Neural progenitor cell (in vitro differentiated cells): ENCODE measurements around the genes SMARCD3, NUB1 and CRYGN.

DNA sequence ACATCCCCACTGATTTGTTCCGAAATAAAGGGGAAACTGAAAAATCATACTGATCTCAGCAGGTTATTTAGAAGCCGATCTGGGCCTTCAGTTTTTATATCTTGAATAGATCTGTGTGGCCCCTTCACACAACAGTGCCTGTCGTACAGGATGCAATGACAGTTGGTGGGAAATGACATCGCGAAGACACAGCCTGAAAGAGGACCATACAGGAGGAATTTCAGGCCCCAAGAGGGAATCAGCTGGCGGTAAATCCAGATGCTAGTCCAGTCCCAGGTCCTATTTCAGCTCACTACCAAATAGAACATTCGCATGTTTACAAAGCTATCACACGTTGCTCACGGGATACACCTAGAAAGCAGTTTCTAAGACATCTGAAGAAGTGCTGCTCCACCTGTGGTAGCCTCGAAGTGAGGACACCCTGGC lies 2.1 kb upstream of the IQCA1L start:
- RAMPAGE, long total RNA, result no peak

- RAMPAGE, long total RNA, result no peak
Measured at GRCh38 chr7:151245960-151246438, 2.5 kb downstream of the SMARCD3 start.

GRCh38 chr7:151248494-151249014 lies at the start of gene SMARCD3:
Gene SMARCD3, minus strand, starts transcription at chr7:151248694.
- RAMPAGE, long total RNA, result no peak

GRCh38 chr7:151341324-151342336 lies at the start of gene NUB1:
Gene NUB1, plus strand, starts transcription at chr7:151341812.
- RAMPAGE, long total RNA, result start-site peak on the plus strand at chr7:151341710-151341846, 283 and 660 reads in 2 replicates

- RAMPAGE, long total RNA, result no peak
Measured at GRCh38 chr7:151355757-151356366, 14.2 kb downstream of the NUB1 start.

DNA sequence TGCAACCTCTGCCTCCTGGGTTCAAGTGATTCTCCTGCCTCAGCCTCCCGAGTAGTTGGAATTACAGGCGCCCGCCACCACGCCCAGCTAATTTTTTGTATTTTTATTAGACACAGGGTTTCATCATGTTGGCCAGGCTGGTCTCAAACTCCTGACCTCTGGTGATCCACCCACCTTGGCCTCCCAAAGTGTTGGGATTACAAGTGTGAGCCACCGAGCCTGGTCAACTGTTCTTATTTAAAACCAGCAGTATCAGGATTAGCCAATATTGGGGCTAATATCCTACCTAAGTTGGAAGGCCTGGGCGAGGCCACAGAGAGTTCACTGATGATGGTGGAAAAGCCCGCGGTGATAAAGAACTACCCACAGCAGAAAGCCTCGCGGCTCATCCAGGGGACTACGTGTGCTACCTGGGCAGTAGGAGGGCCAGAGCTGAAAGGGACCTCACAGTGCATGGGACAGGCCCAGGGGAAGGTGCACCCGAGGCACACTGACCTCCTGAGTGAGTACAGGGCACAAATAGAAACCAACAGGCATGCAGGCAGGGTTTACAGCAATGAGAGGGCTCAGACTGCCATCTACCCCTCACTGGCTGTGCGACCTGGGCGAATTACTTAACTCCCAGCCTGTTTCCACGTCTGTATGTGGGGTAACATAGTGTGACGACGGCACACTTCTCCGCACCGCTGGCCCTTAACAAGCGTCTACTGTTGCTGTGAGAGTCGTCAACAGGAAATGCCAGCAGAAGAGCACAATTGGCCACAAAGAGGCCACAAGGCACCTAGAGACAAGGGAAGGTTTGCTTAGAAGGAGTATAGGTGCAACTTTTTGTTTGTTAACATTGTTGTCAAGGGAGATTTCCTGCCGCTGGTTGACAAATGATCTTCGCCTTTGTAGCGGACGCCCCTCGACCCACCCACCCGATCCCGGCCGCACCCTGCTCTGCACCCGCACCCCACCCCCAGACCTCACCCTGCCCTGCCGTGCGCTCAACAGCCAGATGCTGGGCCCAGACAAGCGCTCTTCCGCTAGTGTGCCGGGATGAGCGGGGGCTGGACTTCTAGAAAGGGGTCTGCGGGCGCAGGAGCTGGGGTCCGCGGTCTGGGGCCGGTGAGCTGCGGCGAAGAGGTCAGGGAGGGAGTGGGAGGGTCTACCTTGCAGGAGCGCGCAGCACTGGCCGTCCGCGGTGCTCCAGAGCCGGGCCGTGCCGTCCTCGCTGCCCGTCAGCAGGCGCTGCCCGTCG lies 1.1 kb downstream of the WDR86 start:
- RAMPAGE, long total RNA, result no peak

- RAMPAGE, long total RNA, result no peak
Measured at GRCh38 chr7:151439803-151440725, at the start of gene CRYGN. Gene CRYGN, minus strand, starts transcription at chr7:151440141.

DNA sequence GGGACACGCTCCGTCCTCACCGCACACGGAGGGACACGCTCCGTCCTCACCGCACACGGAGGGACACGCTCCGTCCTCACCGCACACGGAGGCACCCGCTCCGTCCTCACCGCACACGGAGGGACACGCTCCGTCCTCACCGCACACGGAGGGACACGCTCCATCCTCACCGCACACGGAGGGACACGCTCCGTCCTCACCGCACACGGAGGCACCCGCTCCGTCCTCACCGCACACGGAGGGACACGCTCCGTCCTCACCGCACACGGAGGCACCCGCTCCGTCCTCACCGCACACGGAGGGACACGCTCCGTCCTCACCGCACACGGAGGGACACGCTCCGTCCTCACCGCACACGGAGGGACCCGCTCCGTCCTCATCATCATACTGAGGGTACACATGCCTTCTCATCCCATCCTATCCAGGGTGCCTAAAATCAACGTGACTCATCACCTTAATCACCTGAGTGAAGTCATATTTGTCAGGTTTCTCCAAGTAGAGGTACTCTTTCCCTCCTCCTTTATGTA lies 83.6 kb upstream of the RHEB start:
- RAMPAGE, long total RNA, result no peak

DNA sequence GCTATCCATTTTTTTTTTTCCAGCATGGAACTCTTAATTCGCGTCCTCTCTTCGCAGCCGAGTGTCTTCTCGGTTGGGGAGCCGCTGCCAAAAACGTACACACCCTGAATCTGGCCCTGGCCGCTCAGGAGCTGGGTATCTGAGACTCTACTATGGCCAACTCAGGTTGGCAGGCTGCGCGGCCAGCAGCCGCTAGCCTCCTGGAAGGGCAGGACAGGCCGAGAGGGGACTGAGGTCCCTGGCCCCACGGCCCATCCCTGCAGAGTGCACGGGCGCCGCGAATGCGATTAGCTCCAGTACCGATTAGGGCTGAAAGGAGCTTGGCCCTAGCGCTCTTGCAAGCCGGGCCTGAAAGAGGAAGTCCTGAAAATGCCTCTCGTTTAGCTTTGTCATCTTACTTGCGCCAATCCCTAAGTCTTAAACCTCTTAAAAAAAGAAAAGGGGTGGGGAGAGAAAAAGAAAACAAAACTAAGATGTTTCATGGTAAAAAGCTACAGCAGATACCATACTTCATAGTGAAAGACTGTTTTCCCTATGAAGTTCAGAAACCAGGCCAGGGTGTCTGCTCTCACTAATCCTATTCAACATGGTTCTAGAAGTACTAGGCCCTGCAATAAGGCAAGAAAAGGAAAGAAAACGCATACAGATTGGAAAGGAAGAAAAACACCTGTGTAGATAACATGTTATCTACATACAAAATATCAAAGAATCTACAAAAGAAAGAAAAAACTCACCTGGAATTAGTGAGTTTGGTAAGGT lies 113.3 kb upstream of the RHEB start:
- RAMPAGE, long total RNA, result no peak

- RAMPAGE, long total RNA, result no peak
Measured at GRCh38 chr7:151719405-151720778, 157.0 kb downstream of the PRKAG2 start.

GRCh38 chr7:151735896-151736950 lies 140.7 kb downstream of the PRKAG2 start:
- RAMPAGE, long total RNA, result no peak

- RAMPAGE, long total RNA, result no peak
Measured at GRCh38 chr7:151739884-151740275, 137.0 kb downstream of the PRKAG2 start.

- RAMPAGE, long total RNA, result no peak
Measured at GRCh38 chr7:151755120-151755322, 121.9 kb downstream of the PRKAG2 start.

GRCh38 chr7:151787050-151787464 lies 89.9 kb downstream of the PRKAG2 start:
- RAMPAGE, long total RNA, result no peak

DNA sequence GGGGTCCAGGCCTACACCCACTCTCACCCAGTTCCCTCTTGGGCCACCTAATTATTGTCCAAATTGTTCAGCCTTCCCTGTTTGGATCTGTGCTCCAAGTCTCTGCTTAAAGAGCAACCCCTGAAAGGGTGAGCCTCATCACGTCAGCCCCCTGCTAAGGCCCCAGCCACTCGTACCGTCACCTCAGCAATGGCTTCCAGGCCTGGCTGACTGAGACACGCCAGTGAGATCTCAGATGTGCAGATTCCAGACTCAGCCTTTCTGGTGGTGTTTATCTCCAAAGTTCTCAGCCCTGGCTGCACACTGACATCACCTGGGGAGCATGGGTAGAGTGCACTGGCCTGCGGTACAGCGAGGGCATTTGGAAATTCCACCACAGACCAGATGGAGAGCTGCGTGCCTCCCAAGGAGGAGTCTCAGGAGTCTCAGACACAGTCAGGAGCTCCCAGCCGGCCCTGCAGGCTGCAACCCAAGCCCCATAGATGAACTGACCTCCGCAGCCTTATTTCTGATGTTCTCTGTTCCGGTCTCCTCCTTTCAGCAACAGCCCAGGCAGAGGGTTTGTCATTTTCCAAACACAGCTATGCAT lies 87.4 kb downstream of the PRKAG2 start:
- RAMPAGE, long total RNA, result no peak

DNA sequence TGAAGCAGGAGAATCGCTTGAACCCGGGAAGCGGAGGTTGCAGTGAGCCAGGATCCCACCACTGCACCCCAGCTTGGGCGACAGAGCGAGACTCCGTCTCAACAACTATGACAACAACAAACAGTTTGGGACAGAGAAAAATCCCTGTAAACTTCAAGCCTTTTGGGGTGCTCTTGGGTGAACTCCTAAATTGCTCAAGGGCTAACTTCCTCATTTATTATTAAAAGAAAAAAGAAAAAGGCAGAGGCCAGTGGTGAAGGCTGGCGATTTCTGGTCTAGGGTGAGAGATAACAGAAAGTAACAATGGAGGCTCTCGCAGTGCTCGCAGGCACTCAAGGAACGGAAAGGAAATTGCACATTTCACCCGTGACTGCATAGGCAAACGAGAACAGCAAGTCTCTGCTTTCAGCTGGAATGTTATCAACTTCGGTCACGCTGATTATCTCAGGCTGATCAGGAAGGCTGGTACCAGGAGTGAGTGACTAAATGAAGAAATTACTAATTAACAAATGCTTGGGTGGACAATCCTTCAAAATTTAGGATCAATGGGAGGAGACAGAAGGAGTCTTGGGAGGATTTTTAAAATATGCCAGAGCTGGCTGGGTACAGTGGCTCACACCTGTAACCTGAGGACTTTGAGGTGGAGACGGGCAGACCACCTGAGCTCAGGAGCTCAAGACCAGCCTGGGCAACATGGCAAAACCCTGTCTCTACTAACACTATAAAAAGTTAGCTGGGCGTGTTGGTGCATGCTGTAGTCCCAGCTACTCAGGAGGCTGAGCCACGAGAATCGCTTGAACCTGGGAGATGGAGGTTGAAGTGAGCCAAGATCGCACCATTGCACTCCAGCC lies 70.6 kb downstream of the PRKAG2 start:
- RAMPAGE, long total RNA, result no peak

DNA sequence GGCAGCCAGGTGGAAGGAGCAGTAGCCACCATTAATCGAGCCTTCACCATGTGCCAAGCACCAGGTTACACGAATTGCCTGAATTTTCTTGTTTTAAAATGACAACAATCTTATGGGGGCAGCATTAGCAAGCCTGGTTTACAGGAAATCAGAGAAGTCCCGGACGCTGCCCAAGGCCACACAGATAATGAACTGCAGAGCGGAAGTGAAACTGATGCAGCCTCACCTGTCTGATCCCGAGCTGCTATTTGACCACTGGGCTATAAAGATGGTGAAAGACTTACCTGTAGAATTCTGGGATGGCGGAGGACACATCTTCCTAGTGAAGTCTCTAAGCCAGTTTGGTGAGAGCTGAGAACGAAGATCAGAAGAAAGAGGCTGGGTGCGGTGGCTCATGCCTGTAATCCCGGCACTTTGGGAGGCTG lies 21.7 kb upstream of the GALNTL5 start:
- RAMPAGE, long total RNA, result no peak

DNA sequence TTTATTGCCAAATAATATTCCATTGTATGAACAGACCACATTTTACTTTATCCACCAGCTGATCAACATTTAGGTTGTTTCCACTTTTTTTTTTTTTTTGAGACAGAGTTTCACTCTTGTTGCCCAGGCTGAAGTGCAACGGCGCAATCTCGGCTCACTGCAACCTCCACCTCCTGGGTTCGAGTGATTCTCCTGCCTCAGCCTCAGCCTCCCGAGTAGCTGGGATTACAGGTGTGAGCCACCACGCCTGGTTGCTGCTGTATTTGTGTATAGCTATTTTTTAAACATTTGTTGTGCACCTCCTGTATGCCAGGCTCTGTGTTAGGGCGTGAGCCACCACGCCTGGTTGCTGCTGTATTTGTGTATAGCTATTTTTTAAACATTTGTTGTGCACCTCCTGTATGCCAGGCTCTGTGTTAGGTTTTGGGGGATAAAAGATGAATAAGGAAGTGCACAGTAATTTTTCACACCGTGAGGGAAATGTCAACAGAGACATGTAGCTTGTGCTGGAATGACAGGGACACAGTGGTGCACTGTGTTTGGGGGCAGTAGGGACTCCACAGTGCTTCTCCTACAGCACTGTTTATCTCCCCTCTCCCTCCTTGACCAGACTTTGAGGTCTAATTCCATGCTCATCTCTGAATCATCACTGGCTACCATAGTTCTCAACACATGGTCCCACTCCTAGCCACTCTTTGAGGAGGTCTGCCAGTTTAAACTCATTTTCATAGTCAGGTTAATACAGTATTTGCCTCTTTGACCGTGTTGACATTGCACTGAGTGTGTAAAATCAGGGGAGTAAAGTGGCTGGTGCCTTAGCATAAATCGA lies 89.2 kb downstream of the GALNT11 start:
- RAMPAGE, long total RNA, result no peak

- RAMPAGE, long total RNA, result no peak
Measured at GRCh38 chr7:152130753-152131609, 105.5 kb downstream of the GALNT11 start.

DNA sequence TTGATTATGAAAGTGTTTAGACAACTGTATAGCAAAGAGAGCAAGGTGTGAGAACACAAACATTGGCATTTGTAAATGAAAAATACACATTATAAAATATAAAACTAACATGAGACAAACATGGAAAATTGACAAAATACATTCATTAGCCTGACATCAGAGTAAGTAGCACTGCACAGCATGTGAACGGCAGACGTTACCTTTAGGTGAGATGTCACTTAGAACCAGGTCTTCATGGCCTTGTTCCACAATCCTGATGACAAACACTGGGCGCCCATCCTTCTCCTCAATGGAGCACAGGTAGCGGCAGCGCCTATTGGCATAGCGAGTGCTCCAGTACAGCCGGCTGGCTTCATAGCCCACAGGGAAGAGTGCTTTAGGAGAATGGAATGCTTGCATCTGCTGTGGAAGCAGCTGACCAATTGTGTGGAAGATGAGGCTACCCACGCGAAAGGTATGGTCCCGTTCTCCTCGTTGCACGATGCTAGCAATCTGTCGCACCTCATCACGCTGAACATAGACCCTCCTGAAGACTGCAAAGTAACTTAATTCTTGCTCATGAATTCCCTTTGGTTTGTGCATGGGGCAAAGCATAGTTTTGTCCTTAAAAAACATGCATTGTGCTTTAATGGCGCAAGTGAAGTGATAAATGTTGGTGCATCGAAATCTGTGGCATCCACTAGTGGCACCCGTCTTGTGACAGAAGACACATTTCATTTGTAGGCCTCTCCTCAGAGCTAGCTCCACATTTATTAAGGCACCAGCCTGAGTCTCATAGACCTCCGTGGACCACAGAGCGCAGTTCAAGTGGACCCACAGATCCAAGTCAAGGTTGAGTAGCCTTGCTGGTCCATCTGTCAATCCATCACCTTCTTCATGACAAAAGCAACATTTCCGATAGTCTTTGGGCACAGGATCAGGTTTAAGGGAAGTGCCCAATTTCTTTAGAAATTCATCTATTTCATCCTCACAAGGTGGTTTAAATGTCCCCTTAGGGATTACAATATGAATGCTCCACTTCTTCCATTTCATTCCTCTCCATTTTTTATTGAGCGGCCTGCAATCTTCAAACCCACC lies 122.7 kb downstream of the GALNT11 start:
- RAMPAGE, long total RNA, result no peak